GM12878 (cell line): Measurements from ENCODE around the gene ABLIM2.

GRCh38 chr4:7034164-7035078 is 8.4 kb downstream of the CCDC96 start:
- RAMPAGE, long total RNA, result no peak
- RRBS, 2 experiments, result no CpG with 5 or more reads among the region's 26 CpGs
CAGE:
- cytosol, long polyA minus RNA, result no peak
- cytosol, long polyA plus RNA, result no peak
- long polyA plus RNA, result no peak
- nucleolus, long total RNA, result no peak
- nucleus, long polyA plus RNA, result no peak
- nucleus, long total RNA, result no peak

DNA sequence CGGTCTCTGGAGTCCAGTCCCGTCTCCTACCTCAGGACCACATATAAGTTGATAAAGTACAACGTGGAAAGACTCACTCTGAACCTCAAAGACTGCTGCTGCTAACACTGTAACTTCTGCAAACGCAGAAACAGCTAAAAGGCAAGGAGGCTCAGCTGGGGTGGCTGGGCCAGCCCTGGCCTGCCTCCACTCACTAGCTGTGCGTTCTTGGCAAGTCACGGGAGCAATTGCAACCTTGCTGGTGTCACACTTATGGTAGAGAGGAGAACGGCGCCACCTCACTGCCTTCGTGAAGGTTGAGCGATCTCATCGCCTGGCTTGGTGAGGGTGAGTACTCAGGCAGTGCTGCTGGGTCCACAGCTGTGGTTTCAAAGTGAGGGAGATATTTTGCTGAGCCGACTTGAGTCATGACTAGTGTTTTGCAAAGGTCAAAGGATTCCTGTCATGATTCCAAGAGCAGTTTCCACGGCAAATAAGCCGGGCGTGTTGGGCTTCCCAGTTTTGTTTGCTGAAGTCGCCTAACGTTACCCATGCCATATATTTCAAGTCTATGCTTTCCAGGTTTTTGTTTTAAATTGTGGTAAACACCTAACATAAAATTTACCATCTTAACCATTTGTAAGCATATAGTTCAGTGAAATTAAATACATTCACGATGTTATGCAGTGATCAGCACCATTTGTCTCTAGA is 57.2 kb upstream of the GRPEL1 start:
- RAMPAGE, long total RNA, result no peak
- RRBS, 2 experiments, result 0% methylated on average over 1 of the region's 18 CpGs; no CpG with 5 or more reads in 1 of the 2 experiments
CAGE:
- cytosol, long polyA minus RNA, result no peak
- cytosol, long polyA plus RNA, result no peak
- long polyA plus RNA, result no peak
- nucleolus, long total RNA, result no peak
- nucleus, long polyA plus RNA, result no peak
- nucleus, long total RNA, result no peak

DNA sequence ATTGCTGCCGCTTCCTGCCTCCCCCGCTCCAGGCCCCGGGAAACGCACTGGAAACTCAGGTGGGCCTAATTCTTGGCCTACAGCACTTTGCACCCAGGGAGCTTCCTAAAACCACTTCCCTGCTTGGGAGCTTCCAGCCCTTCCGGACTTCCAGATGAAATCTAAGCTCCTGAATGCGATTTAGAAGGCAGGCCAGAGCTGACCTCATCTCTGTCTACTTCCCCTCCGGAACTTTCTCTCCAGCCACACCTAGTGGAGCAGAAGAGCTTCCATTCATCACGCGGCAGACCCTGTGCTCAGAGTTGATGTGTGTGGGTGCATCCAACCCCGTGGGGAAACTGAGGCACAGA is 84.2 kb downstream of the SORCS2 start:
- RAMPAGE, long total RNA, result no peak
- RRBS, 2 experiments, result 17 to 38% methylated on average over 3 to 5 of the region's 10 CpGs
CAGE:
- cytosol, long polyA minus RNA, result no peak
- cytosol, long polyA plus RNA, result no peak
- long polyA plus RNA, result no peak
- nucleolus, long total RNA, result no peak
- nucleus, long polyA plus RNA, result no peak
- nucleus, long total RNA, result no peak

DNA sequence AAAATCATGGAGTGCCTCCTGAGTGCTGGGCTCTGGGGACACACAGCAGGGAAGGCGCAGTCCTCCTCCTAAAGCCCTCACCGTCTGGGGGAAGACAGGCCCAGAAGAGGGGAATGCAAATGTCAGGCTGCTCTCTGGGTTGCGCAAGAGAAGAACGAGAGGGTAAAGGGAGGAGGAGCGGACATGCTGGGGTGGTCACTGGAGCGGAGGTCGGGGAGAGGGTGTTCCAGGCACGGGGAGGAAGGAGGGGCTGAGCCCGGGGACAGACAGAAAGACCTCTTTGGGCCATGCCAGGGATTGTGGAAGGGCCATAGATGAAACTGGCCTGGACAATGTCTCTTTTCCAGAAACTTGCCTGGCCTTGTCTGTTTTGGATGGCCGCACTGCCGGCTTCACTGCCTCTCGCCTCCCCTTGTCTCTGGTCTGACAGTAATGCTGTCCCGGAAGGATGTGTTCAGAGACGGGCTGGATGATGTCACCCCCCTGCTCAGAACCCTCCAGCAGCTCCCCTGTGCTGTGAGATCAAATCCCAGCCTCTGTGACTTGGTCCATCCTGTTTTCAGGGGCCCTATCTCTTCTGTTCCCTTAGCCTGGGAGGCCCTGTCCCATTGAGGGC is 121.1 kb downstream of the SORCS2 start:
- RAMPAGE, long total RNA, result no peak
- RRBS, 2 experiments, result 25% methylated on average over 1 of the region's 14 CpGs
CAGE:
- cytosol, long polyA minus RNA, result no peak
- cytosol, long polyA plus RNA, result no peak
- long polyA plus RNA, result no peak
- nucleolus, long total RNA, result no peak
- nucleus, long polyA plus RNA, result no peak
- nucleus, long total RNA, result no peak

DNA sequence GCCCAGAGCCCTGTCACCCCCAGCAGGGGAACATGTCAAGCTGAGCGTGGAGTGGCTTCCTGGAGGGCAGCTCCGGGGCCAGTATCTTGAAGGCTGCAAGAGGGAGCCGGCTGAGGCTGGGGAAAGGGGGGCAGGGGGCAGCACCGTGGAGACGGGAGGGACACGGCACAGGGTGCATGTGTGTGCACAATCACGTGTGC is 64.0 kb upstream of the PSAPL1 start:
- RAMPAGE, long total RNA, result no peak
- RRBS, 2 experiments, result no CpG with 5 or more reads among the region's 7 CpGs
CAGE:
- cytosol, long polyA minus RNA, result no peak
- cytosol, long polyA plus RNA, result no peak
- long polyA plus RNA, result no peak
- nucleolus, long total RNA, result no peak
- nucleus, long polyA plus RNA, result no peak
- nucleus, long total RNA, result no peak

GRCh38 chr4:7653657-7654333 is 219.1 kb upstream of the PSAPL1 start:
- RAMPAGE, long total RNA, result no peak
- RRBS, 2 experiments, result no CpG with 5 or more reads among the region's 18 CpGs
CAGE:
- cytosol, long polyA minus RNA, result no peak
- cytosol, long polyA plus RNA, result no peak
- long polyA plus RNA, result no peak
- nucleolus, long total RNA, result no peak
- nucleus, long polyA plus RNA, result no peak
- nucleus, long total RNA, result no peak

DNA sequence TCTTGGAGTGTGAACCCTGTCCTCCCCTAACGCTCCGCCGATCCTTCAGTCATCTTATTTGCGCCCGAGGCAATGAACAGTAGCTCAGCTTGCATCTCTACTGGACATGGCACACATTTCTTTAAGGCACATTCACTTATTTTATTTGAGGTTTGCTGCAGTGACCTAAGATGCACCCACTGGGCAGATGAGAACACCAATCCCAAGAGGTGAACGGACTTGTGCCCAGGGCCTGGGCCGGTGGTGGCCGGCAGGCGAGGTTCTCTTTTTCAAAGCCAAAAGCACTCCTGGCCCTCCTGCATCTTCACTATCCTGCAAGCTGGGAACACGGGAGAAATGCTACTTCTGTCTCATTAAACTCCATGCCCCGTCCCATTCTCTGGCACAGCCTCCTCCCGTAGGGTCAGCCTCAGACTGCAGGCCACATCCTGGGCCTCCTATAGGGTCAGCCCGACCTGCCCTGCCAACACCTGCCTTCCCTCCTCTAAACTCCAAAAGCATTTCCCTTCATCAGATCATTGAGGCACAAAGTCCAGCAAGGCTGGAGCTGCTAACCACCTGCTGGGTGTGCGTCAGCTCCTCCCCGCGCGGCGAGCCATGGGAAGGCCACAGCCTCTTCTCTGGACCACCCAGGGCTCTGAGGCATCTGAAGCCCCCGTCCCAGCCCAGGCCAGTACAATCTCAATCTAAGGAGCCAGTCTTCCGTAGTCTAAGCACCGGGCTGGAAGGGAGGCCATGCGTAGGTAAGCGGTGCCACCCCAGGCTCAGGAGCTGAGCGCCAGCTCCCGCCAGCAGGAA is 166.1 kb downstream of the AFAP1 start:
- RAMPAGE, long total RNA, result no peak
- RRBS, 2 experiments, result no CpG with 5 or more reads among the region's 25 CpGs
CAGE:
- cytosol, long polyA minus RNA, result no peak
- cytosol, long polyA plus RNA, result no peak
- long polyA plus RNA, result no peak
- nucleolus, long total RNA, result no peak
- nucleus, long polyA plus RNA, result no peak
- nucleus, long total RNA, result no peak

- RAMPAGE, long total RNA, result no peak
- RRBS, 2 experiments, result no CpG with 5 or more reads among the region's 18 CpGs
CAGE:
- cytosol, long polyA minus RNA, result no peak
- cytosol, long polyA plus RNA, result no peak
- long polyA plus RNA, result no peak
- nucleolus, long total RNA, result no peak
- nucleus, long polyA plus RNA, result no peak
- nucleus, long total RNA, result no peak
These were observed 128.5 kb downstream of the AFAP1 start for GRCh38 chr4:7811143-7811601.

DNA sequence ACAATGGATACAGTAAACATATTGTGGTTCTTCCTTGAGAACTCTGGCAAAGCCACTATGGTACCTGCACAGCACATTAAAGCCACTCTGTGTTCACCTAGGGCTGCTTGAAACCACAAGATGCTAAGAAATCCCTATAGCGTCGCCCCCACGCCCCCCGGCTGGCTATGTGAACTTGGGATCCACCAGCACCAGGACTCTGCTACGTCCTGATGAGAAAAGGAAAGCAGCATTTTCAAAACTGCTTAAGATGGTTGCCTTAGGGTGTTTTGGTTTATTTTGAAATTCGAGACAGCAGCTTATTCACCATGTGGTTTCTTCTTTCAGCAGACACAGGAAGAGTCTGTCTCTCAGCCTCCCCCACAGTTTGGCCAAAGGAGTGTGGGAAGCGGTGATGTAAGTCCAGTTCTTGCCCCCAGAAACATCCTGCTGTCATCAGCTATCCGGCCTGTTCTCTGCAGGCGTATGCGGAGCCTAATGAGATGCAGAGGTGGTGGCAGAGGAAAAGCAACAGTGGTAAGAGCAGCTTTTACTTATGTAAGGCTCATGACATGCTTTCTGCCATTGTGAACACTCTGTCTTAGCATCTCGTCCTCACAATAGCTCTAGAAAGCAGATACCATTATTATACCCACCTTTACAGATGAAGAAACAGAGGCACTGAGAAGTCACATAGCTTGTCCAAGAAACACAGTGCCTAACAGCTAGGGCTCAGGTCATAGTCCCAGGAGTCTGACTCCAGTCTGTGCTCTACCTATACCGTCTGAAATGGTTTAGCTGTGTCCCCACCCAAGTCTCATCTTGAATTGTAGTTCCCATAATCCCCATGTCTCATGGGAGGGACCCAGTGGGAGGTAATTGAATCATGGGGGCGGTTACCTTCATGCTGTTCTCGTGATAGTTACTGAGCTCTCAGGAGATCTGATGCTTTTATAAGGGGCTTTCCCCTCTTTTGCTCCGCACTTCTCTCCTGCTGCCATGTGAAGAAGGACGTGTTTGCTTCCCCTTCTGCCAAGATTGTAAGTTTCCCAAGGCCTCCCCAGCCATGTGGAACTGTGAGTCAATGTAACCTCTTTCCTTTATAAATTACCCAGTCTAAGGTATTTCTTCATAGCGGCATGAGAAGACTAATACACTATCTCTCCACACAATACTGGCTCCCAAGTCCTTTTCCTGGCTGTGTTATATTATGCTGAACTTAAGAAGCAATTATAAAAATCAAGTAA is 111.1 kb downstream of the AFAP1 start:
- RAMPAGE, long total RNA, result no peak
- RRBS, 2 experiments, result no CpG with 5 or more reads among the region's 17 CpGs
CAGE:
- cytosol, long polyA minus RNA, result no peak
- cytosol, long polyA plus RNA, result no peak
- long polyA plus RNA, result no peak
- nucleolus, long total RNA, result no peak
- nucleus, long polyA plus RNA, result no peak
- nucleus, long total RNA, result no peak

DNA sequence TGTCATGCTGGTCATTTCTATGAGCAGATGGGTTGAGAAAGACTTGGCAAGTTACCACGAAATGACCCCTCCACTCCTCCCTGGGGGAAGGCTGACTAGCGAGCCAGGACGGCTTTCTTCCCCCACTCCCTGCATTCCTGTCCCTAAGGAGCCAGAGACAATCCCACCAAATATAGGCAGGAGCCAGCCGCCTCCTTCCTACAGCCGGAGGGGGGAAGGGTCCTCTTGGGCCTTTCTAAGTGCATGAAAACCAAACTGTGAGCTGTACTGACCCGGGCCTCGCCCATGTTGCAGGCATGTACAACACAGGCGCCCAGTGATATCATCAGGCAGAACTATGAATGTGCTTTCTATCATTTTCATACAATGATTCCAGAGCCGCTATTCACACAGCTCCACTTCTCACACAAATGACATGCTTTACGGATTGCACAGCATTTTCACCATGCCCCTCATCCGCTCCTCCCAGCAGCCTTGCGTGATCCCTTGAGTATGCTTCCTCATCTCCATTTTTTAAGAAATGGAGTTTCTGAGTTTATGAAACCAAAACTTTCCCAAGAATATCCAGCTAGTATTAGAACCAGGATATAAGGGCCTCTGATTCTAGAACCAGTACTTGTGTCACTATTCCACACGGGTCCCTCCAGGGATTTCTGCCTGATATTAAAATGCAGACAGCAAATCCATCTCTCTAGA is 28.4 kb downstream of the AFAP1 start:
- RAMPAGE, long total RNA, result no peak
- RRBS, 2 experiments, result 17 to 58% methylated on average over 2 of the region's 13 CpGs
CAGE:
- cytosol, long polyA minus RNA, result no peak
- cytosol, long polyA plus RNA, result no peak
- long polyA plus RNA, result no peak
- nucleolus, long total RNA, result no peak
- nucleus, long polyA plus RNA, result no peak
- nucleus, long total RNA, result no peak

GRCh38 chr4:7970476-7971235 is 31.0 kb upstream of the AFAP1 start:
- RAMPAGE, long total RNA, result no peak
- RRBS, 2 experiments, result no CpG with 5 or more reads among the region's 15 CpGs
CAGE:
- cytosol, long polyA minus RNA, result no peak
- cytosol, long polyA plus RNA, result no peak
- long polyA plus RNA, result no peak
- nucleolus, long total RNA, result no peak
- nucleus, long polyA plus RNA, result no peak
- nucleus, long total RNA, result no peak

GRCh38 chr4:8069961-8071121 is 88.3 kb downstream of the ABLIM2 start:
- RAMPAGE, long total RNA, result no peak
- RRBS, 2 experiments, result no CpG with 5 or more reads among the region's 24 CpGs
CAGE:
- cytosol, long polyA minus RNA, result no peak
- cytosol, long polyA plus RNA, result no peak
- long polyA plus RNA, result no peak
- nucleolus, long total RNA, result no peak
- nucleus, long polyA plus RNA, result no peak
- nucleus, long total RNA, result no peak

GRCh38 chr4:8158274-8159585 is at the start of gene ABLIM2:
TSS of gene ABLIM2 (minus strand) at chr4:8158813.
- RAMPAGE, long total RNA, result no peak
- RRBS, 2 experiments, result 2 to 3% methylated on average over 38 to 44 of the region's 139 CpGs
CAGE:
- cytosol, long polyA minus RNA, result no peak
- cytosol, long polyA plus RNA, result no peak
- long polyA plus RNA, result no peak
- nucleolus, long total RNA, result no peak
- nucleus, long polyA plus RNA, result no peak
- nucleus, long total RNA, result no peak

DNA sequence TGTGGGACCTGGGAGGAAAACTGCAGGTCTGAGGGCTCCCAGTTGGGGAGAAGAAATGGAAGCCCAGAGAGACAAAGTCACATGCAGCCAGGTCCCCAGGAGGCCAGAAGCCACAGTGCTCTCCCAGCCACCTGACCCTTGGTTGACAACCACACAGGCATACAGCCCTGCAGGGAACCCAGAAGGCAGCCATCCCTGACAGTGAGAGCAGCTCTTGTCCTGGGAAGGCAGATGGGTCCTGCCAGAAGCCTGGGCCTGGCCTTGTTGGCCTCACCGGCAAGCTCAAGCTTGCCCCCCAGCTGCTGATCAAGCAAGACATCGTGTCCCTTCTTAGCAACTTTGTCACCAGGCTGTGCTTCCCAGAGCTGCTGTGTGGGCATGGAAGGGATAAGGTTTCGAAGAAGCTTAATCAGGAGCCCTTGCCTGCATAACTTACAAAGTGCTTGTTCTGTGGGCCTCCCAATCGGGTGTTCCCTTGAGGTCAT is 6.7 kb upstream of the ABLIM2 start:
- RAMPAGE, long total RNA, result no peak
- RRBS, 2 experiments, result no CpG with 5 or more reads among the region's 4 CpGs
CAGE:
- cytosol, long polyA minus RNA, result no peak
- cytosol, long polyA plus RNA, result no peak
- long polyA plus RNA, result no peak
- nucleolus, long total RNA, result no peak
- nucleus, long polyA plus RNA, result no peak
- nucleus, long total RNA, result no peak

GRCh38 chr4:8202149-8202667 is 3.1 kb downstream of the SH3TC1 start:
- RAMPAGE, long total RNA, result no peak
- RRBS, 2 experiments, result 21 to 55% methylated on average over 4 of the region's 13 CpGs
CAGE:
- cytosol, long polyA minus RNA, result no peak
- cytosol, long polyA plus RNA, result no peak
- long polyA plus RNA, result no peak
- nucleolus, long total RNA, result no peak
- nucleus, long polyA plus RNA, result no peak
- nucleus, long total RNA, result no peak

DNA sequence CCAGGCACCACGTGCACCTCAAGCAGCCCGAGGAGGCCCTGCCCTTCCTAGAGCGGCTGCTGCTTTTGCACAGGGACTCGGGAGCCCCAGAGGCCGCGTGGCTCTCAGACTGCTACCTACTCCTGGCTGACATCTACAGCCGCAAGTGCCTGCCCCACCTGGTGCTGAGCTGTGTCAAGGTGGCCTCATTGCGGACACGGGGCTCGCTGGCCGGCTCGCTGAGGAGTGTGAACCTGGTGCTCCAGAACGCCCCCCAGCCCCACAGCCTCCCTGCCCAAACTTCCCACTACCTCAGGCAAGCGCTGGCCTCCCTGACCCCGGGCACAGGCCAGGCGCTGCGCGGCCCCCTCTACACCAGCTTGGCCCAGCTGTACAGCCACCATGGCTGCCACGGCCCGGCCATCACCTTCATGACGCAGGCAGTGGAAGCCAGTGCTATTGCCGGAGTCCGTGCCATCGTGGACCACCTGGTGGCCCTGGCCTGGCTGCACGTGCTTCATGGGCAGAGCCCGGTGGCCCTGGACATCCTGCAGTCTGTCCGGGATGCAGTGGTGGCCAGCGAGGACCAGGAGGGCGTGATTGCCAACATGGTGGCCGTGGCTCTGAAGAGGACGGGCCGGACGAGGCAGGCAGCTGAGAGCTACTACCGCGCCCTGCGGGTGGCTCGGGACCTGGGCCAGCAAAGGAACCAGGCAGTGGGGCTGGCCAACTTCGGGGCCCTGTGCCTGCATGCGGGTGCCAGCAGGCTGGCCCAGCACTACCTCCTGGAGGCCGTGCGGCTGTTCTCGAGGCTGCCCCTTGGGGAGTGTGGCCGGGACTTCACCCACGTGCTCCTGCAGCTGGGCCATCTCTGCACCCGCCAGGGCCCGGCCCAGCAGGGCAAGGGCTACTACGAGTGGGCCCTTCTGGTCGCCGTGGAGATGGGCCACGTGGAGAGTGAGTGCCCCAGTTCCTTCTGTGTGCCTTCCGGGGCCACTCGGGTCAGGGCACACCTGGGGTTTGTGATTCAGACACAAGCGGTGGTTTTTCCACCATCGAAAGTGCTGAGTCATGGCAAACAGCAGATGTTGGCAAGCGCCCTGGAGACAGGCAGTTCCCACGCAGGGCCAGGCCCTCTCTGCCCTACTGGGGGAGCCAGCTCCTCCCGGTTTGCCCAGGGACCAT is 29.0 kb downstream of the SH3TC1 start:
- RAMPAGE, long total RNA, result no peak
- RRBS, 2 experiments, result 68 to 70% methylated on average over 17 to 23 of the region's 57 CpGs
CAGE:
- cytosol, long polyA minus RNA, result no peak
- cytosol, long polyA plus RNA, result no peak
- long polyA plus RNA, result no peak
- nucleolus, long total RNA, result no peak
- nucleus, long polyA plus RNA, result no peak
- nucleus, long total RNA, result no peak

DNA sequence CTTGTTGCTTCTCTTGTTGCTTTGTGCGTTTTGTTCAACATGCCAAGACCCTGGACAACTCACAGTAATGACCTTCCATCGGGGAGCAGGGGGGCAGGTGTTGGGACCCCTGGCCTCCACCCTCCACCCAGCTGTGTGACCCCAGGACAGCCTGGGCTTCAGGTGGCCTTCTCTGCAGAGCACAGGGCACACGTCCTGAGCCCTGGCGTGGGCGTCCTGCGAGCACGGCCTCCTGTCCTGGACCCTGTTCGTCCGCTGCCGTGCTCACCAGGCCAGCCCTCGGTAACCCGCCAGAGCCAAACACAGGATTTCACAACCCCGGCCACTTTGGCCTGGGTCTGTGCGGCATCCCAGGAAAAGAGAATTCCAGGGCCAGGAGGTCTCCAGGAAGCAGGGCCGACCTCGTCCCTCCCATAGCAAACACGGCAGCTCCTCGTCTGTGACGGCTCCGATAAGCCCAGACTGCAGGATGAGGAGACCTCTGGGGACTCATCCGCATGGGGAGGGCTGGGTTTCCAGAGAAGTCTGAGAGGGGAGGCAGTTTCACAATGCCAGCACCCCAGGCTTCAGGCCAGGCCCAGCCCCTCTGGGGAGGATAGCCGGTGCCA is 22.6 kb upstream of the HTRA3 start:
- RAMPAGE, long total RNA, result no peak
- RRBS, 2 experiments, result no CpG with 5 or more reads among the region's 22 CpGs
CAGE:
- cytosol, long polyA minus RNA, result no peak
- cytosol, long polyA plus RNA, result no peak
- long polyA plus RNA, result no peak
- nucleolus, long total RNA, result no peak
- nucleus, long polyA plus RNA, result no peak
- nucleus, long total RNA, result no peak

GRCh38 chr4:8254099-8254596 is 15.4 kb upstream of the HTRA3 start:
- RAMPAGE, long total RNA, result no peak
- RRBS, 2 experiments, result no CpG with 5 or more reads among the region's 15 CpGs
CAGE:
- cytosol, long polyA minus RNA, result no peak
- cytosol, long polyA plus RNA, result no peak
- long polyA plus RNA, result no peak
- nucleolus, long total RNA, result no peak
- nucleus, long polyA plus RNA, result no peak
- nucleus, long total RNA, result no peak

- RAMPAGE, long total RNA, result no peak
- RRBS, 2 experiments, result no CpG with 5 or more reads among the region's 14 CpGs
CAGE:
- cytosol, long polyA minus RNA, result no peak
- cytosol, long polyA plus RNA, result no peak
- long polyA plus RNA, result no peak
- nucleolus, long total RNA, result no peak
- nucleus, long polyA plus RNA, result no peak
- nucleus, long total RNA, result no peak
These were observed 41.6 kb downstream of the ACOX3 start for GRCh38 chr4:8399001-8399339.